ENCODE measurements around the gene ATP9A.

DNA sequence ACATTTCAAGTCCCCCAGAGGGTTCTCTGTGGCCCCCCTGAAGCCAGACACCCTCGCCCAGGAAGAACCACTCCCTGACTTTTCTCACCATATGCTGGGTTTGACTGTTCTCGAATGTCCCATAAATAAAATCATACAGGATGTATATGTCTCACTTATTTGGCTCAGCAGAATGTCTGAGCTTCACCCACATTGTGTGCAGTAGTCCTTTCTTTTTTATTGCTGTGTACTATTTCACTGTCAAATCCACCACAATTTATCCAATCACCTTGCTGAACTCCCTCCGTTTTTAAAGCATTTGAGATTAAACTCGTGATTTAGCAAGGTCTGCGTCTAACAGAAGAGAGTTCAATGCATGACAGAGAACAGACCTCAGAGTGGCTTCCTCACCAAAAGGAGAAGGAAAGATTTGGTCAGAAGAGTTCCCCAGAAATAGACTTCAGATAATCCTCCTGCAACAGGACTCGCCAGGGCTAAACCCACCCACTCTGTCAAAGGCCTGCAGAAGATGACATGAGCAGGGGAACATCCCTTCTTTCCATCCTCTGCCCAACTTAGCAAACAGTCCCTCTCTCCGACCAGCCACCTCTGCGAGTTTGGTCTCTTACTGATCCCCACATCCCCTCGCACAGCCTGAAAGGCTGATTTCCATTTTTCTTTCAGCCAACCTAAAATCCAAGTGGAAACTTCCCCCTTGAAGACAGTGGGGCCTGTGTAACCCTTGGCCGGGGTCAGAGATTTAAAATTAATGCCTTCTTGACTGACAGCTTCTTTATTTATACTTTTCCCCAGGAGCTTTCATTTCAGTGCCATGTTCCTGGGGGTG is 7.6 kb downstream of the NFATC2 start:
- RAMPAGE, long total RNA, result no peak
- RRBS, result no CpG with 5 or more reads among the region's 10 CpGs

GRCh38 chr20:51562382-51563339 is 20.1 kb upstream of the NFATC2 start:
- RAMPAGE, long total RNA, result no peak
- RRBS, result under 1% methylated on average over 11 of the region's 79 CpGs

DNA sequence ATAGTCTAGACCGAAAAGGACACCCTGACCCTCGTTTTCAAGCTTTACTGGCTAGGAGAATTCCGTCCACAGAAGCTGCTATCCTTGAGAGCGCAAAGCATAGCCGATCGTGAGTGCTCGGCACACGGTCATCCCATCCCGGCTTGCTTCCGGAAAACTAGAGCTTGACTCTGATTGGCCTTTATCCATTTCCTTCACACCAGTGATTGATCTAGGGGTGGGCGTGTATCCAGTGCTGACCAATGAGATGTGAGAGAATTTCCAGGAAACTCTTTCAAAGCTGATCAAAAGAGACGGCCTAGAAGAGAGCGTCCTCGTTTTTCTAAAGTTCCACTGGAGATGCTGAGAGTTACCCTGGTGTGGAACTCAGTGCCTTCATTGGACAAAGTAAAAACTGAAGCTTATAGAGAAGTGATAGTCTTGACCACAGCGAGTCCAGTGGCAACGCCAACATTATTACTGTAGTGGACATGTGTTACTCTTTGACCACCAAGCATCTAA is 41.0 kb upstream of the NFATC2 start:
- RAMPAGE, long total RNA, result no peak
- RRBS, result no CpG with 5 or more reads among the region's 16 CpGs

DNA sequence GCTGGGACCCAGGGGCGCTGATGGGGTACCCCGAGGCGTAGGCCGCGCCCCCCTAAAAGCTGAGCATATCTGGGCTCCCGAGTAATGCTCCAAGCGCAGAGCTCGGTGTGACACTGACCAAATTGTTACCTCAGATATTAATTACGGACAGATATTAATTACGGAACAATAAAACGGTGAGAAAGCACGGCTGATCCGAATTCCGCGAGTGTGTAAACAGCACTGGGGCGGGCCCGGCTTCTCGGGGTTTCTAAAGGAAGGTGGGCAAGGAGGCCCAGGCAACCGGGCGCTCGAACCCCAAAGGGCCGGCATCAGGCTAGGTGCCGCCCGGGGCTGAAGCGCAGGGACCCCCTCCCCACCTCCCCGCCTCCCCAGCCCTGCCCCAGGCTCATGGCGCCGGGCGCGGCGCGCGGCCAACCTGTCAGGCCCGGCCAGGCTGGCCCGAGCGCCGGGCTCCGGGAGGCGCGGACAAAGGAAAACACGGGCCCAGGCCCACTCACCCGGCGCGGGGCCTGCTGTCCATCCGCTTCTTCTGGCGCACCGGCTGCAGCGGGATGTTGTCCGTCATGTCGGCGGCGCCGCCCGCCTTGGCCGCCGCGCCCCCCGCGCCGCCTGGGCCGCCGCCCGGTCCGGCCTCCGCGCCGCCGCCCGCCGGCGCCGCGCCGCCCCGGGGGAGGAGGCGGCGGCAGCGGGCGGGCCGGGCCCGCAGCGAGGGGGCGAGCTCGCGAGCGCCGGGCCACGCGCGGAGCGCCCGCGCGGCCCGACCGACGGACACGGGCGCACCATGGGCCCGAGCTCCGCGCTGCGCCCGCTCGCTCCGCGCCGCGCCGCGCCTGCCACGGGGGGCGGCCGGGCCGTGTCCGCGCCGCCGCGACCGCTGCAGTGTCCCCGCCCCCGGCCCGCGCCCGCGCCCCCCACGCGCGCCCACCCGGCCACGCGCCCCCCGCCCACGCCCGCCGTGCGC is at the start of gene ATP9A:
Gene ATP9A, minus strand, starts transcription at position 589 of the 964 bp plus-strand sequence.
- RAMPAGE, long total RNA, result no peak
- RRBS, result 3% methylated on average over 38 of the region's 138 CpGs

DNA sequence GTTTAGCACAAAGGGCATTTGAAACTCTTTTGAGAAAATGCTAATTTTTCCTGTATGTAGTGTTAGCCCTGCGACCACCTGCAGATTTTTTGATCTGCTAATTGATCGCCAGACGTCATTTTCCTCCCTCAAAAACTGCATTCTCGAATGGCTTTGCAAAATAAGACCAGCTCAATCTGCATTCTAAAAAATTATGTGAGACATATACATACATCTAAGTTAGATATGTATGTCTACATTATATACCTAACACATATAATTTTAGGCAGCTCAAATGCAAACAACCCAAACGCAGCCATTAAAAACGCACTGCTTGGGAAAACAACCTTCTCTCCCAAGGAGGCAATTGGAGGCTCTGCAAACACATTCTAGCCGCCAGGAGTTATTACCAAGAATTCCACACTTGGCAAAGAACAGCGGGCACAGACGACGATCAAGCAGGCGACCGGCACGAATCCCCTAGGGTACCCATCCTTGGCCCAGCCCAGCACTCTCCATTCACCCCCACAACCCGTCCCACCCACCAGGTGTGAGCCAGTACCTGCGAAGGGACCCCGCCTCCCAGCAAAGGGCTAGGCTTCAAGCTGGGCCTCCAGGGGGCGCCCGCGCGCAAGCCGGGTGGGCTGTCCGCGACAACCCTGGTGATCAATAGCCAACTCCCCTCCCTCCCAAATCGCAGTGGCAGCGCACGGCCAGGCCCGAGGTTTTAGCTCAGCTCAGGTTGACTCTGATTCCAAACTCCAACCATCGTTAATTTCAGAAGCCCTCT is 2.4 kb downstream of the SALL4 start:
- RAMPAGE, long total RNA, result no peak
- RRBS, result no CpG with 5 or more reads among the region's 28 CpGs

DNA sequence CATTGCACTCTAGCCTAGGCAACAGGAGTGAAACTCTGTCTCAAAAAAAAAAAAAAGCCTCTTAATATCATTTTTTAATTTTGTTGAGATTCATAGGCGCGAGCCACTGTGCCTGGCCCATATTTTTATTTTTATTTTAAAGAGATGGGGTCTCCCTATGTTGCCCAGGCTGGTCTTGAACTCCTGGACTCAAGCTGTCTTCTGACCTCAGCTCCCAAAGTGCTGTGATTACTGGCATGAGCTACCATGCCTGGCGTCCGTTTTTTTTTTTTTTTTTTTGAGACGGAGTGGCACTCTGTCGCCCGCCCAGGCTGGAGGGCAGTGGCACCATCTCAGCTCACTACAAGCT is 190.5 kb downstream of the ZFP64 start:
- RAMPAGE, long total RNA, result no peak
- RRBS, result no CpG with 5 or more reads among the region's 7 CpGs

DNA sequence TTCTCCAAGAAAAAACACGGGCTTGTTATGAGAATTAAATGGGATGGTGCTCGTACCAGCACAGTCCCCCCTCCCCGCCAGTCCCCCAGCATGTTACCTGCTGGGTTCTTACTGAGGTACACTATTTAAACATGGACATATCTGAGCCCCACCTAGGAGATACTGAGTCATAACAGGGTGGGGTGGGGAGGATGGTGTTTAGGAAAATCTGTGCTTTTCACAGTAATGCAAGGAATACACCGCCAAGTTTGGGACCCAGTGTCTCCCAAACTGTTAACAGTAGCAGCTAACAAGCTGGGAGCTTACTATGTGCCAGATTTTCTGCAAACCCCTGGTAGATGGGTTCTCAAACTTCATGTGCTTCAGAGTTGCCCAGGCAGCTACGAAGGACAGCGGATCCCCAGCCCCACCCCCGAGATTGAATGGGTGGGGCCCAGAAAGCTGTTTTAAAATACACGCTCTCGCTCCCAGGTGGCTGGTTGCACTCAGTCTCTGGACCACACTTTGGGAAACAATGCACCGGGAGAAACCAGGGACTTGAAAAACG is 1.0 kb downstream of the ZFP64 start:
- RAMPAGE, long total RNA, result no peak
- RRBS, result no CpG with 5 or more reads among the region's 11 CpGs

- RAMPAGE, long total RNA, result no peak
- RRBS, result no CpG with 5 or more reads among the region's 9 CpGs
Measured at GRCh38 chr20:52727648-52728032, 244.5 kb upstream of the TSHZ2 start.

DNA sequence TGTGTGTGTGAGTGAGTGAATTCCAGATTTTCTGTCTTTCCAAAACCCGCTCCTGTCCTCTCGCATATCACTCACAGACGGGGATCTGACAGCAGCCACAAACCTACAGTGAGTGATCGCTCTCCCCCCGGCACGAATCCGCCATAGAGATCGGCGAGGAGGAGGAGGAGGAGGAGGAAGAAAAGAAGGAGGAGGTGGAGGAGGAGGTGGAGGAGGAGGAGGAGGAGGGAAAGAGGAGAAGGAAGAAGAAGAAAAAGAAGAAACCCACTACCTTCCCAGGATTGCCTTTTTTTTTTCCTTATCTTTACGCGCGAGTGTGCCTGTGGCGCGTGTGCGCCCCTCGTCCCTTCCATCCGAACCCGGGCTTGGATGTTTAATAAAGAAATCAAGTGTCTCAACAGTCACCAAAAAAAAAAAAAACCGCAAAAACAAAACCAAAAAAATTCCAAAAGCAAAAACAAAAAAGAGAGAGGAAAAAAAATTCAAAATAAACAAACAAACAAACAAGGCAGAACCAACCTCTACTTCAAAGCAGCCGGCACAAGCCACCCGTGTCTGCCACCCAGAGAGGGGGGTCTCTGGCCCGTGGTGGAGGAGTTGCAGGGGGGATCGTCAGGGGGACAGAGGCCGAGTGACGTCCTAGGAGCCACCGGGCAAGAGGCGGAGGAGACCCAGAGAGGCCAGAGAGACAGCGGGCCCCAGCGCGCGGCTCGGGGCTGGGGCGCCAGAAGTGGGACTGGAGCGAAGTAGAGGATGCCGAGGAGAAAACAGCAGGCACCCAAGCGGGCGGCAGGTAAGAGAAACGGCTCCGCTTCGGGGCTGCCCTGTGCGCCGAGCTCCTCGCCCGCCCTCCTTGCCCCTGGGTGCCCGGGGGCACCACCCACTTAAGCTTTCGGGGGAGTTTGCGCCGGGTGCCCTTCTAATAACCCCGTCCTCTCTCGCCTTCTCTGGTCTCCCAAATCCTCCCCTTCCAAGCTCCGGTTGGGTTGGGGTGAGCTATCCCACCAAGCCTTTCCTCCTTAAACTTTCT is 698 bp downstream of the TSHZ2 start:
- RAMPAGE, long total RNA, result no peak
- RRBS, result 2% methylated on average over 4 of the region's 51 CpGs

- RAMPAGE, long total RNA, result no peak
- RRBS, result 69% methylated on average over 1 of the region's 14 CpGs
Measured at GRCh38 chr20:52984106-52984583, 12.0 kb downstream of the TSHZ2 start.

- RAMPAGE, long total RNA, result no peak
- RRBS, result no CpG with 5 or more reads among the region's 11 CpGs
Measured at GRCh38 chr20:53078503-53079684, 106.7 kb downstream of the TSHZ2 start.

DNA sequence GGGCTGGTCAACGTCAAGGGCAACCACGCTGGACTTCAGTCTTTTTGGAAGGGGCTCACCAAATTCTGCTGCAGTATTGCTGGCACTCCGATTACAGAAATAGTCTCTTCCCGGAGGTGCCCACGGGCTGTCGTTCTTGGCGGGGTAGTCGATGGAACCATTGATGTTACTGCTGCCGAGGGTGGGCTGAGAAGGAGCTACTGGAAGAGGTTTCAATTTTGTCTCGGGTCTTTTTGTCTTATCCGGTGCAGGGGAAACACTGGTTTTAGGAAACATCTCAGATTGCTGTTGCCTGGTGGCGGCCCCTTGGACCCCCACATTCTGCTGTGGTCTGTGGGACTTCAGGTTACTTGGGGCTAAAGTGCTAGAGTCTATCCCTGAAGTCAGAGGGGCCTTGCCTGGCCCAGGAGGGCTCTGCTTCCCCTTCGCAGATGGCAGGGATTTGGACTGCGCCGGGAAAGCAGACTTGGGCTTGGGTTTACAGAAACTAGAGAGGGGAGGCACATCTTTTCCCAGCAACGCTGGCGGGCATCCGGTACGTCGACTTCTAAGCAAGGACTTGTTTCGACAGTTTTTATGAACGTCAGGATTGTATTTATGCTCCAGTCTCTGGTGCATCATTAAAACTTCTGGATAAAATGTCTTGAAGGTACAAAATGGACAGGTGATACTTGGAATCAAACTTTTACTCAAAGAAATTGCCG is 17.5 kb downstream of the ZNF217 start:
- RAMPAGE, long total RNA, result no peak
- RRBS, result 95% methylated on average over 4 of the region's 23 CpGs

- RAMPAGE, long total RNA, result no peak
- RRBS, result no CpG with 5 or more reads among the region's 12 CpGs
Measured at GRCh38 chr20:53578685-53579761, 14.6 kb downstream of the ZNF217 start.

- RAMPAGE, long total RNA, result no peak
- RRBS, result no CpG with 5 or more reads among the region's 38 CpGs
Measured at GRCh38 chr20:53660080-53660990, 66.7 kb upstream of the ZNF217 start.

GRCh38 chr20:53696894-53697172 is 103.2 kb upstream of the ZNF217 start:
- RAMPAGE, long total RNA, result no peak
- RRBS, result no CpG with 5 or more reads among the region's 7 CpGs

DNA sequence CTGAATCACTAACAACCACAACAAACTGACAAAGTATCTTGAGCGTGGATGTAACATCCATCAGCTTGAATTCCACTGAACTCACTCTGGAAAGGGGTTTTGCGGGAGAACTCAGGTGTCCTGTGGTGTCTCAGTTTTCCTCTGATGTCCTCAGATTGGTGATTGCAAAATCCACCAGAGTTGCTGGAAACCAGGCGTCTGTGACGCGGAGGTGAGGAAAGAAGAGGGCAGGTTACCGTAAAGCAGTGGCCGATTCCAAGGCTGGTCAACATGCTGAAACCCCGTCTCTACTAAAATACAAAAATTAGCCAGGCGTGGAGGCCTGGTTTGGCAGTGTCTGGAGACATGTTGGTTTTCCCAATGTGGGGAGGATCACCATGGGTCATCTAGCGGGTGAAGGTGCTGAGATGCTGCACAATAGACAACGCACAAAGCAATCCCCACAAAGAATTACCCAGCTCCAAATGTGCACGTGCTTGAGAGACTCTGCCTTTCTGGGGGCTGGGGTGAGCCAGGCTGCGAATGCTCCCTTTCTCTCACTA is 119.0 kb upstream of the ZNF217 start:
- RAMPAGE, long total RNA, result no peak
- RRBS, result no CpG with 5 or more reads among the region's 13 CpGs

- RAMPAGE, long total RNA, result no peak
- RRBS, result no CpG with 5 or more reads among the region's 9 CpGs
Measured at GRCh38 chr20:53777917-53778455, 184.3 kb upstream of the ZNF217 start.

GRCh38 chr20:53828590-53829820 is 235.4 kb upstream of the ZNF217 start:
- RAMPAGE, long total RNA, result no peak
- RRBS, result no CpG with 5 or more reads among the region's 15 CpGs

DNA sequence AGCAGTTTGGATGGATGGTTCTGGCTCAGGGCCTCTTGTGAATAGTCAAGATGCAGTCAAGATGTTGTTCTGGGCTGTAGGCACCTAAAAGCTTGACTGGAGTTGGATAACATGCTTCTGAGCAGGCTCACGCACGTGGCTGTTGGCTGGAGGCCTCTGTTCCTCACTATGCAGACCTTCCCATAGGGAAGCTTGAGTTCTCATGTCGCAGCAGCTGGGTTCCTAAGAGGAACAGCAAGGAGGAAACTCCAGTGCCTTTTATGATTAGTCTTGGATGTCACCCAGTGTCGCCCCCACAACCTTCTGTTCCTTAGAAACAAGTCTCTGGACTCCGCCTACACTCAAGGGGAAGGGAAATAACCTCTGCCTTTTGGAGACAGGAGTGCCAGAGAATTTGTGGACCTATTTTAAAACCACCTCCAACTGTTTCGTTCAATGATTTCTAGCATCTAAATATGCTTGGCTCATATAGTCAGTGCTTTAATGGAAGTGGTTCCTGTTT is 210.7 kb downstream of the BCAS1 start:
- RAMPAGE, long total RNA, result no peak
- RRBS, result no CpG with 5 or more reads among the region's 6 CpGs

DNA sequence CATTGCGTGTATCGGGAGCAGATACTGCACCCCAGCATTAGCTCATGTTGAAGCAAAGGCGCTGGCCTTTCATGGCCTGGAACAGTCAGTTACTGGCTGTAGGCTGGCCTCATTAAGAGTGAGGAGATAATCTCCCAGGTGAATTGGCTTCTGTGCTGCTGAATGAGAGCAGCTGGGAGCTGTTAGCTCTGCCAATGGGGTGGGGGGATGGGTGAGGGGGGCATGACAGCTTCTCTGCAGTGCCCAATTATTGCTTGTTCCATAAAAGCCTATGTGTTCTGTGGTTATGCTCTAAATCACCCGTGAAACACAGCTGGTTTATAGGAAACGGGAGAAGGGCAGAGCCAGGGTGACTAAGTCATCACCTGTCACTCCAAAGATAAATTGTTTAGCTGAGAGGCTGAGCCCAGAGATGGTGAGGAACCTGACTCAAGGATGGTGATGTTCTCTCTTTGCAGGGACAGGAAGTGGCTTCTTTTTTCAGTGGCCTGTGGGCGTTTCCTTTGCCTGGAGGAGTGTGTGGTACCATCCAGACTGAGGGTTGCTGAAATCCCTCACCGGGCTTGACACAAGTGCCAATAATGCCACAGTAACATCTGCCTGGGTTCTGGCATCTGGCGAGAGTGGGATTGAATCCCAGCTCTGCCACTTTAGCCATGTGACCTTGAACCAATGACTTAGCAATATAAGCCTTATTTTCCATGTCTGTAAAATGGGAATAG is 170.8 kb downstream of the BCAS1 start:
- RAMPAGE, long total RNA, result no peak
- RRBS, result no CpG with 5 or more reads among the region's 8 CpGs